Cerebral cortex (tissue), 2 donors: ENCODE measurements around the genes JAG1 and SEL1L2.

DNA sequence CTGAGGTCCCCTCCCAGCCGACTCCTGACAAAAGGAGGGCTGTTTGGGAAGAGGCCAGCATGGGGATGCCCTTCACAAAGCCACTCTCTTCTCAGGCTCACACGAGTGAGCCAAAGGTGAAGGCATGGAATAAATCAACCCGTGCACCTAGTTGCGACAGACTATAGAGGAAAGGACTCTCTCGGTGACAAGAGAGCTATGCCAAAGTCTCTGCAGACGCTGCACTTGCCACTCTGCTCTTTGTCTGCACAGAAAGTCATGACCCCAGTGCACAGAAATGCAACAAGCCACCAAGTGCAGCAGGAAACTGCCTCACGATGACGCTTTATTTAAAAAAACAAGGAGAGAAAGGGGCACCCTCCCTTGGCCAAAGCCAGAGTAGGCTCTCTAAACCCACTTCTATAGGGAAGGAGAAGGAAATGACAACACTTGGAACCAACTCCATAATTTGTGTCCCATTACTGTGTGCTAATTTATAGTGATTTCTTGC, 21.0 kb downstream of the JAG1 start:
- PRO-cap, 2 experiments: no peak in any of the 2 experiments

GRCh38 chr20:10665547-10666150, 8.2 kb downstream of the JAG1 start:
- PRO-cap, 2 experiments: no peak in any of the 2 experiments

DNA sequence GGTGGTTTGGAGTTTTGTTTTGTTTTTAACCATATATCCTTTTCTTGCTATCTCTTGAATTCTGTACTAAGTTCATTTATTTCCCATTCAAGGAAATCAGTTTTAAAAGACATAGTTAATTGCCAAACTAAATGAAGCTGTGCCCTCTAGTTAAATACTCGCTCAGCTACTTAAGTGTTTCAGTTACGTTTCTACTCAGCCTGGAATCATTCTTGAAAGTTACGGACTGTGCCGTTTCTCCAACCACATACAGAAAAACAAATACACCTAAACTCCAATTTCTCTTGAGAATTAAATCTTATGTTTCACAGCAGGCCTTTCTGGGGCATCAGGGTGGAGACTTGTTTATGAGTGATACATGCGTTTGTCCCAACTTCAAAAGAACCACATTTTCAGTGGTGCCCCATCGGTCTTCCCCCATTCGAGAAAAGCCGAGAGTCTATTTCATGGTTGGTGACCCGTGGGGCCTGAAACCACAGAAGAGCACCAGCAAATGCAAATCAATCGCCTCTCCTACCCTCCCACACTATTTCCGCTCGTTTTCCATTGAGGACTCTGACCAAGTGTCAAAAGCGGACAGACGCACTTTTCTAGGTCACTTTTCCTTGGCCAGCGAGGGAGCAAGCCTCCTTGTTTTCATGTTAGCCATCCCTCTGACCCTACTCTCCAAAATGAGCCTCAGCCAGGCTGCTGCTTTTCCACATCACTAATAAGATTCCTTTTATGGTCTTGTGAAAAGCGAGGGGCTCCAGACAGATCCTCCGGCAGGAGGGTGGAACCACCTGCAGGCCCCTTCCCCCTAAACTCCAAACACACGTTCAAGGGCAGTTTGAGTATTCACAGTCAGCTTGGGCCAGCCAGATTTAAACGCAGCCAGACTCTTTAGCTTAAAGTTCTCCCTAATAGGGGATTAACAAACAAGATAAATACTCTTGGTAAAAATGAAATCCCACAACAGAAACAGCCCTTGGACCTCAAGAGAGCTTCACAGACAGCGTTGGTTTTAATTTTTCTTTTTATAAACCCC, 3.1 kb downstream of the JAG1 start:
- PRO-cap, 2 experiments: peak in 1 of 2 experiments; most common plus-strand start position 595 of the sequence (in 1)

GRCh38 chr20:10673270-10674083, at the start of gene JAG1:
Gene JAG1, minus strand, starts transcription at chr20:10673999.
- PRO-cap, 2 experiments: peak in 1 of 2 experiments; most common minus-strand start chr20:10673650 (in 1)

GRCh38 chr20:10705720-10706312, 32.0 kb upstream of the JAG1 start:
- PRO-cap, 2 experiments: no peak in any of the 2 experiments

GRCh38 chr20:11108025-11108499, 434.3 kb upstream of the JAG1 start:
- PRO-cap, 2 experiments: peak in 1 of 2 experiments; most common plus-strand start chr20:11108374 (in 1); most common minus-strand start chr20:11108267 (in 1)

- PRO-cap, 2 experiments: no peak in any of the 2 experiments
Observed at GRCh38 chr20:11196203-11196705, 522.5 kb upstream of the JAG1 start.

- PRO-cap, 2 experiments: no peak in any of the 2 experiments
Observed at GRCh38 chr20:11403677-11404178, 514.0 kb upstream of the BTBD3 start.

GRCh38 chr20:11411640-11412280, 505.9 kb upstream of the BTBD3 start:
- PRO-cap, 2 experiments: no peak in any of the 2 experiments

DNA sequence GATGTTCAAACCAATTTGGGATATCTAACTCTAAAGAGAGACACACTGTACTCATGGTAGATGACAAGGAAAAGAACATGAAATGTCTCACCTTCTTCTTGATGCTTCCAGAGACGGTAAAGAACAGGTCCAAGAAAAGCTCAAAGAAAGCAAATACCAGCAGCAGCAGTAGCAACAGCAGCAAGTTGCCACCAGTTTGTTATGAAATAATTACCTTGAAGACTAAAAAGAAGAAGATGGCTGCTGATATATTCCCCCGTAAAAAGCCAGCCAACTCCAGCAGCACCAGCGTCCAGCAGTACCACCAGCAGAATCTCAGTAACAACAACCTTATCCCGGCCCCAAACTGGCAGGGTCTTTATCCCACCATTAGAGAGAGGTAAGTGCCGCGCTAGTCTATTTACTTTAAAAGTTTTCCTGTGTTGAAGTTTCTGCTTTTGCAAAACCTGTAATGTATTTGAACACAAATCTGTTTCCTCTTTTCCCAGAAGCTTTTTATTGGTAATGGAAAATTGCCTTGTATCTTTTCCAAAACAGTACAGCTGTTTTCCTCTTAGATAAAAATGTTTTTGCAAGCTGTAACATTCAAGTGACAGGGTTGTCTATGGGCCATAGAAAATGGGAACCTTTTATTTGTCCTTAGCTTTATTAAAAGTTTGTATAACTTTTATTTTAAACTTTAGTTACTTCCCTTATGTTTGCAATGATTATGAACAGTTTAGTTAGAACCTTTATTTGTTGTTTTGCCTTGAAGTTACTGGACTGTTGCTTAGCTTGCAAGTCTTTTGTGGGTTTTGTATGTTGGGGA, 734 bp downstream of the BTBD3 start:
- PRO-cap, 2 experiments: no peak in any of the 2 experiments

- PRO-cap, 2 experiments: no peak in any of the 2 experiments
Observed at GRCh38 chr20:12165924-12166657, 248.4 kb downstream of the BTBD3 start.

DNA sequence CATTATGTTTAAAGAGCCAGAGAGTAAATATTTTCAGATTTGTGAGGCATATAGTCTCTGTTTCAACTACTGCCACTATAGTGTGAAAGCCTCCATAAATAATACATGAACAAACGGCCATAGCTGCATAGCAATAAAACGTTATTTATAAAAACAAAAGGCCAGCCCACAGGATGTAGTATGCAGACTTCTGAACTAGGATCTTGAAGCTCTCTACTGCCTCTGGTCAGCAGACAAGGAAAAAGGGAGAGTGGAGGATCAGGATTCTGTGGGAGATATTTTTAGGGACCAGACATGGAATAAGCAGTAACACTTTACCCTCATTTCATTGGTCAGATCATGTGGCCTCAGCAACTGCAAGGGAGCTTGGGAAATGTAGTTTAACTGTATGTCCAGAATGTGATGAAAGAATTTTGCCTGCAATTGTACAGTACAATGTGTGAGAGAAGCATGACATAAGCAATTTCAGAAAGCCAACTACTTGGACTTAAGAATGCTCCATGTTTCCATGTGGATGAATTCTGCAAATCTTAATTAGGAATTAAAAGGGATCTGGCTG, 414.1 kb upstream of the SPTLC3 start:
- PRO-cap, 2 experiments: no peak in any of the 2 experiments

- PRO-cap, 2 experiments: no peak in any of the 2 experiments
Observed at GRCh38 chr20:12762763-12763076, 246.1 kb upstream of the SPTLC3 start.

GRCh38 chr20:13800821-13801209, 16.0 kb downstream of the NDUFAF5 start:
- PRO-cap, 2 experiments: no peak in any of the 2 experiments

- PRO-cap, 2 experiments: no peak in any of the 2 experiments
Observed at GRCh38 chr20:13810156-13810697, 25.4 kb downstream of the NDUFAF5 start.

DNA sequence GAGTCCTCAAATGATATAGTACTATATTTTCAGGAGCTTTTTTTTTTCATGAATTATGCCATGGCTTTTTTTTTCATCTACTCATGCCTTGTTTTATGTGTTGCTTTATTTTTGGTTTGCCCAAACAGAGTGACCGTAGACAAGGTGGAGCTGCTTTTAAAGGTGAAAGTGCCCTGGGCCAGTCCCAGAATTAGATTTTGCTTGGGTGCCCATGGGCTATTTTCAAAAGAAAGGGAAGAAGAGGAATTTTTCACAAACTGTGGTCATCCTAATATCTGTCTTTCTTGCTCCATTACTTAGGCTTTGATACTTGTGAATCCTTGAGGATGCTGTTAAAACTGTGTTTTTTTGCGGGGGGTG, 66.7 kb downstream of the NDUFAF5 start:
- PRO-cap, 2 experiments: no peak in any of the 2 experiments

GRCh38 chr20:13990433-13990997, at the start of gene SEL1L2:
Gene SEL1L2, minus strand, starts transcription at chr20:13990614.
- PRO-cap, 2 experiments: no peak in any of the 2 experiments

DNA sequence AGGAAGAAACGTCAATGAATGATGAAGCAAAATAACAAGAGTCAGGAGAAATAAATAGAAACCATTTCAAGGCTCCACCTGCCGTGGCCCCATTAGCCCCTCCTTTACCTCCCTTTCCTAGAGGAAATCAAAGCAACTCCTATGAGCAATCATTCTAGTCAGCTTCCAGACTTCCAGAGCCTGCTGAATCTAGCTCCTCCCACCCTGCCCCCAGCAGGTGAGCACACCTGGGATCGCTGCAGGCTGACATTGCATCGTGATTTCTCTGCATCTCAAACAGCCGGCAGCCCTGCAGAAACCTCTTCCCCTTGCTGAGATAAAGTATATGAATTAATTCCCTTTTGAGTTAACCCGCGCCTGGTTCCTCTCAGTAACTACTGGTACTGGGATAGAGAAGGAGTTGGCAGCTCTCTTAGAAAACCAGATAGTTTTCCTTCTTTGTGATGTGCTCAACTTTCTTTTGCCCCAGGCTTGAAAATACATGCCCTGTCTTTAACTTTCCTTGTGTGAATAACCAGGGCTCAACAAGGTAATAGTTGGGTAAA, 582.4 kb upstream of the FLRT3 start:
- PRO-cap, 2 experiments: no peak in any of the 2 experiments

DNA sequence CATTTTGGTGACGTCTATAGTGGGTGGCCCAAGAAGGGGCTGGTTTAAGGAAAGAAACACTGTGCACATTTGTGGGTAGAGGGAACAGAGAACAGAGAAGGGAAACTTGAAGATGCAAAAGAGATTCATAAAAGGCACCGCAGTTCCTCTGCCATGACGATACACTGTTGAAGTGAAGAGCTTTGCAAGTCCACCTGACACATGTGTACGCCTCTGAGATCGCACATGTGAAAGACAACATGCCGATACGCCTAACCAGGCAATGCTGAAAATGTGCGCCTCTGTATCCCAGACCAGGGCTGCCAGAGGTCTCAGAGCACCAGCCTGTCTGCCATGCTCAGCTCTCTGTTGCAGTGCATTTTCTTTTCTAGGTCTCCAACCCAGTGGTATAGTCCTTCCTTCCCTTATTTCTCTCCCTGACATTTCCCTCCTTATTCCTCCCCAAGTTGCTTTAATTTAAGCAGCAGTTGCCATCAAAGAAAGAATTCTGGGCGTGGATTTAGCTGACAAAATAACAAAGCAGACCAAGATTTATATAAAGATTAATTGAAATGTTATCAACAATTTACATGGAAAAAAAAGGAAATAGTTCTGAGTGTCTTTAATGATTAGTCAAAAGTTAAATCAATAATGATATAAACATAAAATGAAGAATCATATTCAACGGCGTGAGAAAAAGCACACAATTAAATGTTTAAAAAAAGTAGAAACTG, 180.7 kb downstream of the KIF16B start:
- PRO-cap, 2 experiments: no peak in any of the 2 experiments

GRCh38 chr20:16572266-16572663, 983 bp downstream of the KIF16B start:
- PRO-cap, 2 experiments: no peak in any of the 2 experiments